Colic lymph node (tissue), 1 donor: ENCODE measurements around a stretch of chr10.

- PRO-cap = no peak
These were observed 48.6 kb downstream of the GATA3 start for GRCh38 chr10:8102890-8103592.

DNA sequence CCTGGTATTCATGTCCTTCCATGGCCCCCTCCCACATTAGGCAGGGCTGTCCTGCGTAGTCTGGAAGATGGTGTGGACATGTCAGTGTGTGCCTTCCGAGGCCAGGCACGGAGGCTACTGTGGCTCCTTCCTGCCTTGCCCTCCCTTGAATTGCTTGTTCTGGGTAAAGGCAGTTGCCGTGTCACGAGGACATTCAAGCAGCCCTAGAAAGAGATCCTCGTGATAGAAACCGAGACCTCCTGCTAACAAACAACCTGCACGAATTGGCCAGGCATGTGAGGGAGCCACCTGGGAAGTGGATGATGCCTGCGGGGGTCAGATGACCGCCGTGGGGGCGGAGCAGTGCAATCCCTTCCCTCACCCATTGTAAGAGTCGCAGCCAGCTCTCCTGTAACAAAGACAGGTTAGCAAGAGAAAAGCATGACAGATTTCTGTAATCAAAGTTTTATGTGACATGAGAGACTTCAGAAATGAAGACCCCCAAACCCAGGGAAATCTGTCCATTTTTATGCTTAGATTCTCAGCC, 241.6 kb downstream of the GATA3 start:
- PRO-cap = no peak

DNA sequence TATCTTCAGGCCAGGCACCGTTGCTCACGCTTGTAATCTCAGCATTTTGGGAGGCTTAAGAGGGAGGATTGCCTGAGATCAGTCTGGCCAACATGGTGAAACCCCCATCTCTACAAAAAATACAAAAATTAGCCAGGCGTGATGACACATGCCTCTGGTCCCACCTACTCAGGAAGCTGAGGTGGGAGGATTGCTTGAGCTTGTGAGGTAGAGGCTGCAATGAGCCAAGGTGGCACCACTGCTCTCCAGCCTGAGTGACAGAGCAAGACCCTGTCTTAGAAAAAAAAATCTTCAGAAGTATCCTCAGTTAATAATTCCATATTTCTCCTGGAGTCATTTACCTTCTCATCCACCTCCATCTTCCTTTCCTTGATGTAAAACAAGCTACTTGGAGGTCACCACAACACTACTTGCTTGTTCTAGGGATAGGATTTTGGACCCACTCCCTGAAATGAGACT, 362.4 kb downstream of the GATA3 start:
- PRO-cap = no peak

GRCh38 chr10:9096265-9096782, 1041.8 kb downstream of the GATA3 start:
- PRO-cap = unidirectional peak, minus-strand start at chr10:9096399

- PRO-cap = no peak
These were observed 972.8 kb upstream of the CELF2 start for GRCh38 chr10:10044859-10045354.

GRCh38 chr10:10798088-10799168, 219.2 kb upstream of the CELF2 start:
- PRO-cap = unidirectional peak, minus-strand start at chr10:10798600

DNA sequence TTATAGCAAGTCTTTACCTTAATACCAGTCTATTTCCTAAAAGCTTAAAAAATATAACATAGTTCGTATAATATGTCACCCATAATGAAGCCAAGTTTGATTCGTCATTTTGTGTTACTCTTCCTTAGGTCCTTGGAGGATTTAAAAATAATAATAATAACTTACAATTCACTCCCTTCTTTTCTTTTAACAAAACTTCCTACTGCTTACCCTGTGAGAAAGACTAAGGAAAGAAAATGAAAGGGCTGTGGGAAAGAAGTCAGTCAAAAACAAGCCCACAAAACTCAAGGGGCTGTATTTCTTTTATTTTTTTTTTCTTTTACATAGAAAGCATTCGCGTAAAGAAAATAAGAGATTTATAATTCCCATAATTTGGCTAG, 187.3 kb upstream of the CELF2 start:
- PRO-cap = no peak

DNA sequence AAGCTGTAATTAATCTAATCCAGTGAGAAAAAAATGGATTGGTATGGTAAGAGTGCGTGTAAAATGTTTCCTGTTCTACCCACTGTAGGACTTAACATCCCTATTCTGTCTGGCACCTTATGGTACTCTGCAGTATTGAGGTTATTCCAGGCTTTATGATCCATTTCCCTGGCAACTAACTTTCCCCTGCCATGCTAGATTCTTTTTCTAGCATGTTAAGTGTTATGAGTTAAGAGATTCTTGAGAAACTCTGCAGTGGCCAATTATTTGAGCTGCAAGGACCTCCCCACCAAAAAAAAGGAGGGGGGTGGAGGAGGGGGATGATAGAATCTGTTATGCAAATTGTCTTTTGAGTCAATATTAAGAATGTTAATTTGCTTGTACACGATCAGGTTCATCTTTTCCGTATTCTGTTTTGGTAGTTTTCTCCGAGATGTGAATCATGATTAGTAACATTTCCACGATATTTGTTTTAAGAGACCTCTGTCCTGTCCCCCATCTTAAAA, 1.7 kb downstream of the CELF2 start:
- PRO-cap = no peak

- PRO-cap = no peak
These were observed 17.6 kb downstream of the CELF2 start for GRCh38 chr10:11035152-11035814.

DNA sequence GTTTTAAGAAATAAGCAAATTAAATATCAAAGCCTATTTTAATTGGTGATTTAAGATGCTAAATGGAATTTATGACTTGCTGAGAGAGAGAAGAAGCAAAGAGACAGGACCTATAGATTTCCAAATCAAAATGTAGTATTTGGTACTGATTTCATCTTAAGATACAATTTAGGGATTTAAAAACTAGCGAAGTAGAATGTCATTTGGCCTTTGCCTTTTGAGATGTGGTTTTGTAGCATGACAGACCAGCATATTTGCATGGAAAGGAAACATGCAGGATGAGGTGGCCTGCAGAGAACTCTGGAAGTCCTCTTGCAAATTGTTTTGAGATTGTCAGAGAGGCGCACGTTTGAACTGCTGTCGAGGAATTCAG, 136.5 kb downstream of the CELF2 start:
- PRO-cap = bidirectional peak, plus-strand start at position 317 of the sequence, minus-strand start at position 302 of the sequence

DNA sequence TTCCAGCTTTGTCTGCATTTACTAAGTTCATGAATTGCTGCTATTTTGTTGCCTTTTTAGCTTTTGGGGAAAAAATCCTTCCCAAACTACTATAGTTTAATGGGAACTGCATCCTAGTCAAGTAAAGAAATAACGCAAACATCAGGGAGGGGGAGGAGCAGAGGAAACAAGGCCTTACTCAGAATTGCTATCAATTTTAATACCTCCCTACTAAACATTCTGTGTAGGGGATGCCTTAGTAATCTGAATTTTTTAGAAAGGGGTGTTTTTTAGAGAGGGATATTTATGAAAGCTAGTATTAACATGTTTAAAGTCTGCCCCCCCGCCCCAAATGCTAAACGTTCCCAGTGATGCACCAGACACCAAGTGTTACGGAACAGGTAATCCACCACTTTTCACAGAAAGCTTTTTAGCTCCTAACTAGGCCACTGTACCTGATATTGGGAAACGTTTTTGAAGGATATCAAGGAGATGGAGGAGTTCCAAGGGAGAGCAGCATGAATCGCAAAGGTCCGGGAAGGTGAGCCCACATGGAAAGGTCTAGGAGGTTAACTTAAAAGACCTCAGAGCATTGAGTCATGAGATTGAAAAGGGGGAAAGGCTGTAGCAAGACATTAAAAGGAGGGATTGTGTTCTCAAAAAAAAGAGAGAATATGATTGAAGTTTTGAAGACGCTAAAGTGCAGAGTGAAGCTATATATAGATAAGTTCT, 157.2 kb downstream of the CELF2 start:
- PRO-cap = no peak

DNA sequence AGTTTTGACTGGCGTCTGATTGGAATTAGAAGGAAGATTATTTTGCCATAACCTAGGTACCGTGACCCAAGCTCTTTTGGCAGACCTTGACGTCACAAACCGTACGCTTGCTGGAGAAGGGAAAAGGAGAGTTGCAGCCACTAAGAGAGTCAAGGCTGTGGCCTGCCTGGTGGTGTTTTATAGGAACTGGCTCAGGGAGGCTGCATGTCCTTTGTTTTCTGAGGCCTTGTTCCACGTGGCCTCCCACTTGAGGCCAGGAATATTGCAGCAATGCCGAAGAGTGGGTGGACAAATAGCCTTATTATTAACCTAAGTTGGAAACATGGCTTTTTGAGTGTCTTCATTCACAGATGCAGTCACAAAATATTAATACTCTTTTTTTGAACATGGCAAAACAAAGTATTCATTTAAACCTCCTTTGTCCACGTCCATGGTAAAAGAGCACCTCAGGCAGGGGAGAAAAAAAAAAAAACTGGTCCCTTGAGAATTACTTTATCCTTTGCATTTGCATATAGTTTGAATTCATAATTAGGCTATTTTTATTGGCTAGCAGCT, 178.0 kb downstream of the CELF2 start:
- PRO-cap = no peak

DNA sequence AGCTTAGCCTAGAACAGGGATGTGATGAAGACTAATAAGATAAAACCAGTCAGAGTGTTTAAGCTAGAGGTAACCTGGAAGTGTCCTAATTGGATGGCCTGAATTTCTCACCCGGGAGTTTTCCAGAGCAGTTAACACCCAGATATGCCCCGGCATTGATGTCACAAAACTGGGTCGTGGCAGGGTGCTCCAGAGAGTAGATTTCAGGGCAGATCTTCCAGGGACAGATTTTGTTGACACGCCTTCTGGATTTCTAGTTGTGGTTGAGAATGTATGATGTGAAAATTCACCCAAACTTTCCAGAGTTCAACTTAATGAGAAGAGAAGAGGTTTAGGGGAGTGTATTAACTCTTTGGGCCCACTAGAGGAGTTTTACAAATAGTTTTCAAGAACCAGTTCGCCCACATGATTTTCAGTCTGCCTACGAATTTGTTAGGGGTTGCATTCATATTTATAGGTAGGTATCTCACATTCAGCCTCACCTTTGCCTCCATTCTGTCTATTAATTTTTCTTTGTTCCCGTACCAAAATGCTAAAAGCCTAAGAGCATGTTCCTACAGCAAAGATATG, 182.2 kb downstream of the CELF2 start:
- PRO-cap = no peak

GRCh38 chr10:11218467-11218962, 200.8 kb downstream of the CELF2 start:
- PRO-cap = no peak

GRCh38 chr10:11223011-11223996, 205.6 kb downstream of the CELF2 start:
- PRO-cap = no peak

DNA sequence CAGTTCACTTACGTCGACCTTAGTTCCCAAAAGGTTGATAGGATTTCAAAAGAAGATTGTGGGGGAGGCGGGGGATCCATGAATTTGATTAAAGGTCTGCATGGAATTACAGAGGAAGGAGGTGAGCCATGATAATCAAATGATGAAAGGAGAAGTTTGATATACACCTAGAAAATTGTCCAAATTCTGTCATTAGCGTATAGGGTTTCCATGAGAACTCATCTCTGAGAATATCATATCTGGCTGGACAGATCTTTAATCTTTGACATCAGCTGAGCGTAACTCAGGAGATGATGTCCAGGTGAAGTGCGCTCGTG, 206.7 kb downstream of the CELF2 start:
- PRO-cap = no peak

- PRO-cap = no peak
These were observed 207.2 kb downstream of the CELF2 start for GRCh38 chr10:11224777-11225266.

- PRO-cap = no peak
These were observed 212.5 kb downstream of the CELF2 start for GRCh38 chr10:11229906-11230829.

- PRO-cap = no peak
These were observed 216.9 kb downstream of the CELF2 start for GRCh38 chr10:11234639-11234843.

DNA sequence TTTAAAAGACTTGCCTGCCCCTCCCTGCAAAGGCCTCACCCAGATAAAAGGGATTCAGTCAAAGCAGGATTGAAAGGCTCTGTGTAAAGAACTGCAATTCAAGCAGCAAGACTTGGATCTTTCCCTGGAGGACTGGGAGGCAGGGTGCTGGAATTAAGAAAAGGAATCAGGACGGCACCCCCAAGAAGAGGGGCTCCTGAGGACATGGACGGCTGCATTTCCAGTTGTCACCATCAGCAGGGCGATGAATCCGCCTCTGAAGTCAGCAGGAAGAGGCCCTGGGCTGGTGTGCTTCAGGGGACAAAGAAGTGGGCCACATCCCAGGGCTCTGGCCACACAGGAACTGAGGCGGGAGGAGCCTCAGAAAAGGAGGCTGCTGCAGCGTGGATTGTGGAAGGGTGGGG, 209.7 kb downstream of the USP6NL start:
- PRO-cap = no peak